ENCODE measurements around the genes DSC1, TTR and RNF125.

GRCh38 chr18:26448527-26449321, 99.6 kb downstream of the KCTD1 start:
- PRO-cap, result no peak
CAGE:
- cytosol, long polyA minus RNA, result no peak
- cytosol, long polyA plus RNA, result no peak
- long polyA plus RNA, result no peak
- nucleus, long polyA minus RNA, result no peak
- nucleus, long polyA plus RNA, result no peak

- PRO-cap, result no peak
CAGE:
- cytosol, long polyA minus RNA, result no peak
- cytosol, long polyA plus RNA, result no peak
- long polyA plus RNA, result no peak
- nucleus, long polyA minus RNA, result no peak
- nucleus, long polyA plus RNA, result no peak
These were observed 47.3 kb downstream of the KCTD1 start for GRCh38 chr18:26501072-26501522.

- PRO-cap, result no peak
CAGE:
- cytosol, long polyA minus RNA, result no peak
- cytosol, long polyA plus RNA, result no peak
- long polyA plus RNA, result no peak
- nucleus, long polyA minus RNA, result no peak
- nucleus, long polyA plus RNA, result no peak
These were observed 26.8 kb upstream of the KCTD1 start for GRCh38 chr18:26575056-26575731.

DNA sequence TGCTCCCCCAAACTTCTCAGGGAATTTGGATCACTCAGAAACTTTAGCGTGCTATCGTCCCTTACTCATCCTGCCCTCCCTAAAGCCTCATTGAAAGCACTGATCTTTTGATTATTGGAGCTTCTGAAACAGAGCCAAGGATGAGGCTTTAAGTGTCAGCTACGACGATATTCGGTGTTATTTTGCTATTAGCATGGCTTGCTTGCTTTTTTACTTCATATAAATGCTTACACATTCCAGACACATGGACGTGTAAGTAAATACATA, 27.3 kb upstream of the KCTD1 start:
- PRO-cap, result no peak
CAGE:
- cytosol, long polyA minus RNA, result no peak
- cytosol, long polyA plus RNA, result no peak
- long polyA plus RNA, result no peak
- nucleus, long polyA minus RNA, result no peak
- nucleus, long polyA plus RNA, result no peak

GRCh38 chr18:26655262-26655644, 106.9 kb upstream of the KCTD1 start:
- PRO-cap, result no peak
CAGE:
- cytosol, long polyA minus RNA, result no peak
- cytosol, long polyA plus RNA, result no peak
- long polyA plus RNA, result no peak
- nucleus, long polyA minus RNA, result no peak
- nucleus, long polyA plus RNA, result no peak

DNA sequence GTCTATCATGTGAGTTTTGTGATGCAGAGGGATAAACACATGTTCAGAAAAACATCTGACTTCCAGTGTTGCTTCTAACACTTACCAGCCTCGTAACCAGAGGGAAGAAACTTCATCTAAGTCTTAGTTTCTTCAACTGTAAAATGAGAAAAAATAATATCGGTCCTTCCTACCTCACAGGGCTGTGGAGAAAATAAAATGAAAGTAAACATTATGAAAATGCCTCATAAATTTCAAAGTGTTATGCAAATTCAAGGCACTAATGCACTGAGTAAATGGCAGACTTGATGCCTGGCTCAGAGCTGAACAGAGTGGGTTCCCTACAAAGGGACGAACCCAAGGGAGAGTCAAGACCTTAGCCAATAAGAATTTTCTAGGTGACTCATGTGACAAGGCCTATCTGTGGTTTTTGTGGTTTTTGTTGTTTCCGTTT, 113.1 kb upstream of the AQP4 start:
- PRO-cap, result no peak
CAGE:
- cytosol, long polyA minus RNA, result no peak
- cytosol, long polyA plus RNA, result no peak
- long polyA plus RNA, result no peak
- nucleus, long polyA minus RNA, result no peak
- nucleus, long polyA plus RNA, result no peak

DNA sequence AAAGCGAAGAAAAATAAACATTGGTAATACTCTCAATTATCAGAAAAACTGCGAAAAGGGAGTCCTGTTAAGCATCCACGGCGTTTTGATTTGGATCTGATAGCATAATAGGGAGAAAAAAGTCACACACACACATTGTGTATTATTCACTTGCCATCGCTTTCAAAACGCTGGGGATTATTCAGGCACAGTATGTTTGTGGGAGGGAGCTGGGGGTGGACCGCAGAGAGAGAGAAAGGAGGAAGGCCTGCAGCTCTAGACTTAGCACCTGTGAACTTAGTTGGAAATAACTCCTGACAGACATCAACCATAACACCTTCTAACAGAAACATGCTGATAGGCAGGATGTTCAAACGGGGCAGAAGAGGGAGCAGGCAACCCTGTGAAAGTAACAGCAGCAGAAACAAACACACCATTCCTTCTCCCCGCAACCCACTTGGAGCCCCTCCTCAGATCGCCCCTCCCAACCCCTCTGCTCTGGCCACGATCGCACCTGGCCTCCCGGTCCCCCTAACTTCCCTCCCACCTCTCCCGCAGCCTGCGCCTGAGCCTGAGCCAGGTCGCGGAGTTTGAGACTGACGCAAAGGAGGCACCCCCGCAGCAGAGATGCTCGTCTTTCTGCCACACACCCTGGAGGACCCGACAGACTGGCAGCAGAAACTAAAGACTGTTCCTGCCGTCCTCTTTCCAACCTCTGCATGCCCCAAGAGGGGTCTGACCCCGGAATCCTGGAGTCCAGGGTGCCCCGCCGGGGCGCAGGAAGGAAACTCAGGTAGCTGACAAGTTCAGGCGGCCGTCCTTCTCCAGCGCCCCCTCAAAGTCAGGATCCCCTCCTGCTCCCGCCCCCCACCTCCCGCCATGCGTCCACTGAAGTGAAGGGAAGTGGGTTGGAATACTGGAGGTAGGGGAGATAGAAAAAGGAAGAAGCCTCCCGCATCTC, 782 bp downstream of the CHST9 start:
- PRO-cap, result no peak
CAGE:
- cytosol, long polyA minus RNA, result no peak
- cytosol, long polyA plus RNA, result no peak
- long polyA plus RNA, result no peak
- nucleus, long polyA minus RNA, result no peak
- nucleus, long polyA plus RNA, result no peak

- PRO-cap, result no peak
CAGE:
- cytosol, long polyA minus RNA, result no peak
- cytosol, long polyA plus RNA, result no peak
- long polyA plus RNA, result no peak
- nucleus, long polyA minus RNA, result no peak
- nucleus, long polyA plus RNA, result no peak
These were observed 255.0 kb downstream of the CDH2 start for GRCh38 chr18:27921733-27922591.

DNA sequence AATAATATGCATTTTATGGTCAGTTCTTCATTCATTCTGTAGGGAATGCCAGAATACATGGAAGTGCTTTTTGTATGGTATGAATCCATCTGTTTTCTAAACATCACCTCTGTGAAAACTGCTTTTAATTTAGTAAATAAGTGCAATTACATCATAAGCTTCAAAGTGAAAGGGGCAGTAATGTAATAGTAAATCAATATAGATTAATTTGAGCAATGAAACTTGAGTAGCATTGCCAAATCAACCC, 891.0 kb upstream of the CDH2 start:
- PRO-cap, result no peak
CAGE:
- cytosol, long polyA minus RNA, result no peak
- cytosol, long polyA plus RNA, result no peak
- long polyA plus RNA, result no peak
- nucleus, long polyA minus RNA, result no peak
- nucleus, long polyA plus RNA, result no peak

DNA sequence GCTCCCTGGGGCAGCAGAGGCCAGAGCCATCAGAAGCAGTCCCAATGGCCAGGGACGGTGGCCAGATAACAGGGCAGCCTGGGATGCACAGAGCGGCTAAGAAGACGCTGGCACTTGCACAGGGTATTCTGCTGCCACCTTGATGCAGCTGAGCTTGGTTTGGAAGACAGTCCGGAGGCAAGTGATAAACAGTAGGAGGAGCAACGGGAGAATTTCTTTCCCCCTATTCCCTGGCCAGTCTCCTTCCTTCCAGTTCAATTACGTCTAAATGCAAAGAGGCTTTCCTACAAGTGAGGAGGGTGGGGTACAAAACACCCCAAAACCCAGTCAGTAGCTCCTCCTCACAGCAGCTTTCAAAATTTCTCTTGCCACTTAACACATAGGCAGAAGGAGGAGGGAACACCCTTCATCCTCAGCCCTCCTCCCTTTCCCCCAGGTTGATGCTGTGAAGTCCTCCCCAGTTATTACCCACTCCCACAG, at the start of gene DSC1:
Gene DSC1, minus strand, starts transcription at position 292 of the 480 bp plus-strand sequence.
- PRO-cap, result no peak
CAGE:
- cytosol, long polyA minus RNA, result no peak
- cytosol, long polyA plus RNA, result no peak
- long polyA plus RNA, result no peak
- nucleus, long polyA minus RNA, result no peak
- nucleus, long polyA plus RNA, result no peak

GRCh38 chr18:31241596-31242552, 76.1 kb upstream of the DSG1 start:
- PRO-cap, result no peak
CAGE:
- cytosol, long polyA minus RNA, result no peak
- cytosol, long polyA plus RNA, result no peak
- long polyA plus RNA, result no peak
- nucleus, long polyA minus RNA, result no peak
- nucleus, long polyA plus RNA, result no peak

DNA sequence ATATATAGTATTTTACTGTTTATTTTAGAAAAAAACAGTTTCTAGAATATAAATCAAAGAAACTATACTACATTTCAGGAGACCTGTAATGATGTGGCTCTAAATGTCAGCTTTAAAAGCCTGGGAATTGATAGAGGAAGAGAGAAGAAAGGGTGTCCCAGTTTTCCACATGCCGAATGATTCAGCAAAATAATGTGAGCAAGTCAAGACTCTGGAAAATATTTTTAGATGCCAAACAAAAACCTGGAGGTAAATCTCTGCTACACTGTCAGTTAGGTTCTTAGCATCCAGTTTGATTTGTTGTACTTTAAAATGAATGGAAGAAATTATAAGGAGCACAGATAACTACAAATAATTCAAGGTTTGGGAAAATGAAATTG, 67.0 kb upstream of the DSG1 start:
- PRO-cap, result no peak
CAGE:
- cytosol, long polyA minus RNA, result no peak
- cytosol, long polyA plus RNA, result no peak
- long polyA plus RNA, result no peak
- nucleus, long polyA minus RNA, result no peak
- nucleus, long polyA plus RNA, result no peak

- PRO-cap, result no peak
CAGE:
- cytosol, long polyA minus RNA, result no peak
- cytosol, long polyA plus RNA, result no peak
- long polyA plus RNA, result no peak
- nucleus, long polyA minus RNA, result no peak
- nucleus, long polyA plus RNA, result no peak
These were observed 23.0 kb upstream of the DSG3 start for GRCh38 chr18:31424492-31424917.

- PRO-cap, result no peak
CAGE:
- cytosol, long polyA minus RNA, result no peak
- cytosol, long polyA plus RNA, result no peak
- long polyA plus RNA, result no peak
- nucleus, long polyA minus RNA, result no peak
- nucleus, long polyA plus RNA, result no peak
These were observed 17.9 kb upstream of the DSG2 start for GRCh38 chr18:31480091-31480546.

GRCh38 chr18:31520596-31521336, 22.8 kb downstream of the DSG2 start:
- PRO-cap, result no peak
CAGE:
- cytosol, long polyA minus RNA, result no peak
- cytosol, long polyA plus RNA, result no peak
- long polyA plus RNA, result no peak
- nucleus, long polyA minus RNA, result no peak
- nucleus, long polyA plus RNA, result no peak

- PRO-cap, result no peak
CAGE:
- cytosol, long polyA minus RNA, result no peak
- cytosol, long polyA plus RNA, result no peak
- long polyA plus RNA, result no peak
- nucleus, long polyA minus RNA, result no peak
- nucleus, long polyA plus RNA, result no peak
These were observed 28.9 kb upstream of the TTR start for GRCh38 chr18:31562865-31563162.

DNA sequence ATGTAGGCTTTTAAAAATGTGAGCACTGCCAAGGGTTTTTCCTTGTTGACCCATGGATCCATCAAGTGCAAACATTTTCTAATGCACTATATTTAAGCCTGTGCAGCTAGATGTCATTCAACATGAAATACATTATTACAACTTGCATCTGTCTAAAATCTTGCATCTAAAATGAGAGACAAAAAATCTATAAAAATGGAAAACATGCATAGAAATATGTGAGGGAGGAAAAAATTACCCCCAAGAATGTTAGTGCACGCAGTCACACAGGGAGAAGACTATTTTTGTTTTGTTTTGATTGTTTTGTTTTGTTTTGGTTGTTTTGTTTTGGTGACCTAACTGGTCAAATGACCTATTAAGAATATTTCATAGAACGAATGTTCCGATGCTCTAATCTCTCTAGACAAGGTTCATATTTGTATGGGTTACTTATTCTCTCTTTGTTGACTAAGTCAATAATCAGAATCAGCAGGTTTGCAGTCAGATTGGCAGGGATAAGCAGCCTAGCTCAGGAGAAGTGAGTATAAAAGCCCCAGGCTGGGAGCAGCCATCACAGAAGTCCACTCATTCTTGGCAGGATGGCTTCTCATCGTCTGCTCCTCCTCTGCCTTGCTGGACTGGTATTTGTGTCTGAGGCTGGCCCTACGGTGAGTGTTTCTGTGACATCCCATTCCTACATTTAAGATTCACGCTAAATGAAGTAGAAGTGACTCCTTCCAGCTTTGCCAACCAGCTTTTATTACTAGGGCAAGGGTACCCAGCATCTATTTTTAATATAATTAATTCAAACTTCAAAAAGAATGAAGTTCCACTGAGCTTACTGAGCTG, at the start of gene TTR:
Gene TTR, plus strand, starts transcription at position 553 of the 828 bp plus-strand sequence.
- PRO-cap, result no peak
CAGE:
- cytosol, long polyA minus RNA, result no peak
- cytosol, long polyA plus RNA, result no peak
- long polyA plus RNA, result no peak
- nucleus, long polyA minus RNA, result no peak
- nucleus, long polyA plus RNA, result no peak

DNA sequence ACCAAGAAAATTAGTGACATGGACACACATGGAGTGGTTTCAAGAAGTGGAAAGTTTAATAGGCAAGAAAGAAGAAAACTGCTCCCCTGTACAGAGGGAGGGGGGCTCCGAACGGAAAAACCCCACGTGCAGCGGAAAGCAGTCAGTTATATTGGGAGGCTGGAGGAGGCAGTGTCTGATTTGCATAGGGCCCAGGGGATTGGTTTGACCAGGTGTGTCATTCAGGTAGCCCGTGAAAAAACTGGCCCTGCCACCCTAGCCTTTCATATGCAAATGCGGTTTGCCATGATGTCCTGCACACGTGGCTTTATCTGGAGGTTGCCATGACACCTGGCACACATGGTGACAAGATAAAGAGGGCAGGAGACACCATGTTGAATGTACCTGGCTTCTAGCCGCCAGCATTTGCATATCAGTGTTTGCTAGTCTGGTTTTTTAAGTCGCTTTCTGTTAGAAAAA, 20.5 kb downstream of the SLC25A52 start:
- PRO-cap, result no peak
CAGE:
- cytosol, long polyA minus RNA, result no peak
- cytosol, long polyA plus RNA, result no peak
- long polyA plus RNA, result no peak
- nucleus, long polyA minus RNA, result no peak
- nucleus, long polyA plus RNA, result no peak

GRCh38 chr18:32018032-32019205, at the start of gene RNF125:
TSS of gene RNF125 (plus strand) at chr18:32018825.
- PRO-cap, result bidirectional peak, plus-strand start at chr18:32018825, minus-strand start at chr18:32018640
CAGE:
- cytosol, long polyA minus RNA, result no peak
- cytosol, long polyA plus RNA, result no peak
- long polyA plus RNA, result no peak
- nucleus, long polyA minus RNA, result start-site peak on the plus strand at chr18:32018692-32018843, 18 reads
- nucleus, long polyA plus RNA, result no peak

DNA sequence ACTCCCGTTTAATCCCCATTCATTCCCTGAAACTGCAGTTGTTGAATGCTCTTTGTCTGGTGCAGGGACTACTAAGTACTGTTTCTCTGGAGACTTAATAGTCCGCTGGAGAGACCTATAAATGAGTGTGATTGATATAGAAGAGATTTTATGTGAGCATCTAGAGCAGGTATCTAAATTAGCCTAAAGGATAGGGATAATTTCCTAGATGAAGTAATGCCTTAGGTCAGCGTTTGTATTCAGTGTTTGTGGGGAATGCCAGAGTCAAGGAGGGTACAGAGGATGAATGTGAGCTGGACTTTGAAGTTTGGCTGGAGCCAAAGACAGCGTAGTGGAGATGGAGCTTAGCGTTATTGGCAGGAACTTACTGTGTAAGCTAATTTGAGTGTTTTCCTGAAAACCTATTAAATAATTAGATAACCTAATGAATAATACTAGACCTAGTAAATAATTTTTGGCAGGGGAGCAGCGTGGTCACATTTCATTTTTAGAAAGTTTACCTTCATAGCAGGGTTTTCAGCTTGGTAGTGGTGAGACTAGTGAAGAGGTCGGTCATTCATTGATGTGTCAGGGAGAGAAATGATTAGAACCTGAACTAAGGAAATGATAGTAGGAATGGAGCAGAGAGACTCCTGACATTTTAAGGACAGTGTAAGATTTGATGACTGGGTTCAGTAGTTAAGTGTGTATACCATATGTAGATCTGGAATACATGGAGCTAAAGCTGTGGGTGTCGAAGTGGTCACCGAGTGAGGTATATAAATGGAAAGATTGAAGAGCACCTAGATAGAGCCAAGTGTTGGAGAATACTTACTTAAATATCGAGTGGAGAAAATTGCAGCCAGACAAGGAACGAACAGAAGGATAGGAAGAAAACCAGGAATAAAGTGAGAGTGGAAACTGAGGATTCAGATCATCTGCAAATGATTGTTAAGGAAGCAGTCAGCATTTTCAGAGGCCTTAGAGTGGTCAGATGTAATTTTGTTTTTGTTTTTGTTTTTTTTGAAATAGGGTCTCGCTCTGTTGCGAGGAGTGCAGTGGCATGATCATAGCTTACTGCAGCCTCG, 4.4 kb downstream of the RNF138 start:
- PRO-cap, result no peak
CAGE:
- cytosol, long polyA minus RNA, result no peak
- cytosol, long polyA plus RNA, result no peak
- long polyA plus RNA, result no peak
- nucleus, long polyA minus RNA, result no peak
- nucleus, long polyA plus RNA, result no peak